Epithelial cell of esophagus (primary cell): ENCODE results near the gene GTPBP2.

DNA sequence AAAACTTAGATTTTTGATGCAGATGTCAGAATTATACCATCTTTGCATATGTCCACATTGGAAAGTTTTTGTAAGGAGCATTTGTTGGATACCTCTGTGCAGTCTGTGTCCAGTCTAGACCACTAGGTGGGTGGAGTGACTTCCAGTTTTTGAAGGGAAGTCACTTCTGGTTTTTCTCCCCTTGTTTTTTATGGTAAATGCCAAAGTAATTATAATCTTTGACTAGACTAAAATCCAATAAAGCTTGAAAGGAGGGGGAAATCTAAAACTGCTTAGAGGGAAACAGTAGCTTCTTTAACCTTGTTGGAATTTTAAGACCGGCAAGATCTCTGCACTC lies 4.3 kb downstream of the BICRAL start:
- RRBS: no CpG with 5 or more reads among the region's 1 CpG

DNA sequence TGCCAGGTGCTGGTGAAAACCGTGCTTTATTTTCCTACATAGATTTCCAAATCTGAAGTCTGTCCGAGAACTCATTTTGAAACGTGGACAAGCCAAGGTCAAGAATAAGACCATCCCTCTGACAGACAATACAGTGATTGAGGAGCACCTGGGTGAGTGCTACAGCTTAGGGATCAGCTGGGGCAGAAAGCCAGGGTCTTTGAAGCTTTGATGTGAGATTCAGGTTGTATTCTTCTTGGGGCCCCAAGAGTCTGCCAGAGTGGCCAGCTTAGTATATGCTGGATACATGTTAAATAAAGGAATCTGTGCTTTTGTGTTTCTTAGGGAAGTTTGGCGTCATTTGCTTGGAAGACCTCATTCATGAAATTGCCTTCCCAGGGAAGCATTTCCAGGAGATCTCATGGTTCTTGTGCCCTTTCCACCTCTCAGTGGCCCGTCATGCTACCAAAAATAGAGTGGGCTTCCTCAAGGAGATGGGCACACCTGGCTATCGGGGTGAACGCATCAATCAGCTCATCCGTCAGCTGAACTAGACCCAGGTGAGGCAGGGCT lies 4.6 kb downstream of the C6orf226 start:
- RRBS: no CpG with 5 or more reads among the region's 8 CpGs

DNA sequence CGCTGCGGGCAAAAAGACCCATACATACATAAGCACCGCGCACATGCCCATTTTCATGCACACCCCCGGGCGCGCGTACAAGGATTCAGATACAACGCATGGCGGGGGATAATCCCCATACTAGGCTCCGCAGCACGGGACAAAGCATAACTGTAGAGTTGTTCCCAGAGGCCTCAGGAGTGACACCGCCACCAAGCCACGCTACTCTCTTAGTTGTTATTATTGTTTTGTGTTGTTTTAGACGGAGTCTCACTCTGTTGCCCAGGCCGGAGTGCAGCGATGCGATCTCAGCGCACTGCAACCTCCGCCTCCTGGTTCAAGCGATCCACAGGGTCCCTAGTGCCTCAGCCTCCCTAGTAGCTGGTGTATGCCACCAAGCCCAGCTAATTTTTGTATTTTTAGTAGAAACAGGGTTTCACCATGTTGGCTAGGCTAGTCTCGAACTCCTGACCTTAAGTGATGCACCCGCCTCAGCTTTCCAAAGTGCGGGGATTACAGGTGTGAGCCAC lies 519 bp upstream of the C6orf226 start:
- RRBS: no CpG with 5 or more reads among the region's 24 CpGs

DNA sequence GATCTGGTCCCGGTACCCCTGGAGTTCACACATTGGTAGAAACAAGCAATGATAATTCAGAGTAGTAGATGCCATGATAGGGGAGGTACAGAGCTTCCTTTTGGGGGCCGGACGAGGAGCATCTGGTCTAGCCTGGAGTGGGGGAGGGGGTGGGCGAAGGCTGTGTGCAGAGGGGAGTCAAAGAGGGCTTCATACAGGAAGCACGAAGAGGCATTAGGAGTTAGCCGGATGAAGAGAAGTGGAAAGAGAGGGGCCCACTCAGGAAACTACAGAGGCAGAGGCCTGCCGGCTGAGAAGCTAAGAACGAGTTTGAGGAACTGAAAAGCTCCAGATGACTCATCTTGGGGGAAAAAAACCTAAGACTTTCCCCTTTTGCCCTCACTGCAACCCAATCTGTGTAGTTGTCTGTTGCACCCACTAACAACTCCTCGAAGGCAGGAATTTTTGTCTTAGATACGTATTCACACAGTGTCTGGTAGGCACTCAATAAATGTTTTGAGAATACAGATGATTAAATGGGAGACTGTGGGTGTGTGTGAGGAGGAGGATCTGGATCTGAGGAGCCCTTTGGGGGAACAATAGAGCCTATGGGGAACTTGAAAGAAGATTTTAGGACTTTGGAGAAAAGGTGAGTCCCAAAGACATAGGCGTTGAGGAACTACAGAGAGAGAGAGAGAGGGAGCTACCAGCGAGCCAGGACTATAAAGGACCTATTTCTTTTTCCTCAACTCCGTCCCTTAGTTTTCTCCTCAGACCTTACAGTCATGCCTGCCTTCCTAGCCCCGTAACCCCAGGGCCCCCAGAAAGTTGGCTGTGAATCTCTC lies 809 bp downstream of the CNPY3 start:
- RRBS: 2% methylated on average over 3 of the region's 14 CpGs

GRCh38 chr6:42938575-42939138 lies 9.4 kb downstream of the CNPY3 start:
- RRBS: no CpG with 5 or more reads among the region's 9 CpGs

DNA sequence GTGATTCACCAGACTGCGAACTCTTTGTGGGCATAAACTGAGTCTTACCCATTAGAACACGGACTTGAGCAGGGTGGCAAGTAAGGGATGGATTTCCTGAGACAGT lies 733 bp upstream of the PPP2R5D start:
- RRBS: no CpG with 5 or more reads among the region's 2 CpGs

GRCh38 chr6:43055664-43056452 lies 2.2 kb upstream of the CUL7 start:
- RRBS: 94% methylated on average over 4 of the region's 19 CpGs

DNA sequence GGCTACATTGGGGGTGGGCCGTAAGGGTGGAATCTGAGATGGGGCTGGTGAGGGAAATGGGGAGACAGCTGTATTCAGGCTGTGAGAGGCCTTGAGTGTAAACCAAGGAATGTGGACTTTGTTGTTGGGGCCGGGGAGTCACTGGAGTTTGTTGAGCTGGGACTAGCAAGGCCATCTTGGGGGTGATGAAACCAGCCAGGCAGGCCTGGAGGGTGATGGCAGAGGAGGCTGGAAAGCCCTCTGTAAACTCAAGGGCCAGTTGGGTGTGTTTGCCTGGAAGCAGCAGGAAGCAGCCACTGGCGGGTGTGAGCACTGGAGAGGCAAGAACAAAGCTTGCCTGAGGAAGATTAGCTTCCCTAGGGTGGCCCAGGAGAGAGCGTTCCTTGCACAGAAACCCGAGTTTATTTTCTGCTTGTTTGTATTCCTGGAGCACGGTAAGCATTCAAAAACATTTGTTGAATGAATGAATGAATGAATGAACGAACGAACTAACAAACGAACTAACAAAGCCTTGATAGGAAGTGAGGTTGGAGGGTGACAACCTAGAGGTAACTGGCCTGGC lies 18.9 kb downstream of the TTBK1 start:
- RRBS: no CpG with 5 or more reads among the region's 9 CpGs

GRCh38 chr6:43276364-43277388 lies 21.4 kb upstream of the SLC22A7 start:
- RRBS: 7% methylated on average over 2 of the region's 38 CpGs

- RRBS: no CpG with 5 or more reads among the region's 9 CpGs
Observed at GRCh38 chr6:43391058-43391576, 21.7 kb upstream of the ZNF318 start.

DNA sequence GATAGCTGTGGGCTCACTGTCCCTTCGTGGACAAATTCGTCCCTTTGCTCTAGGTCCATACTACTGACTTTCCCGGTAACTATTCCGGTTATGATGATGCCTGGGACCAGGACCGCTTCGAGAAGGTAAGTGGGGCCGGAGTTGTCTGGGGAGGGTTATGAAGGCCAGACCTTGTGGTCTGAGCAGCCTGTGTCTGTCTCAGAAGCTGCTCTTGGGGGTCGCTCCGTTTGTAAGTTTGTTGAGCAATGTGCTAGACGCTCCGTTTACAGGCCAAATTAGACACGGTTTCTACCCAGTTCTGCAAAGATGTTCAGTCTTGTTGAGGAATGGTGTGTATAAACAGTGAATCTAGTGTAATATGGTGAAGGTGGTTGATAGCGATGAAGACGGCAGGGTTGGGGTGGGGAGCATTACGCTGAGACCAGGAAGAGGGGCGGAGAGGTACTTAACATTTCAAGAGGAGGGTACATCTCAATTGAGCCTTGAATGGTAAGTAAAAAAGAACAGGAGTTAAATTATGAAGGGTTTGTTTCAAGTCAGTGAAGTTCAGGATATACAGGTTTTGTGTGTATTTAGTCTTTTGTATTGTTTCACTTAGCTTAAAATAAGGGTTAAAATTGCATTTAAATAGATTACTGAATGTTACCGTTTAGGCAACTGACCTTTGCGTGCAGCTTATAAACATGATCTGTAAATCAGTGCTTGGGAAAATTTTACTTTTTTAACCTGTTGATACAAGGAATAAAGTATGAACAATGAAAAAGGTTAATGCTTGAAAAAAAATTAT lies 557 bp downstream of the POLR1C start:
- RRBS: 0% methylated on average over 3 of the region's 18 CpGs

DNA sequence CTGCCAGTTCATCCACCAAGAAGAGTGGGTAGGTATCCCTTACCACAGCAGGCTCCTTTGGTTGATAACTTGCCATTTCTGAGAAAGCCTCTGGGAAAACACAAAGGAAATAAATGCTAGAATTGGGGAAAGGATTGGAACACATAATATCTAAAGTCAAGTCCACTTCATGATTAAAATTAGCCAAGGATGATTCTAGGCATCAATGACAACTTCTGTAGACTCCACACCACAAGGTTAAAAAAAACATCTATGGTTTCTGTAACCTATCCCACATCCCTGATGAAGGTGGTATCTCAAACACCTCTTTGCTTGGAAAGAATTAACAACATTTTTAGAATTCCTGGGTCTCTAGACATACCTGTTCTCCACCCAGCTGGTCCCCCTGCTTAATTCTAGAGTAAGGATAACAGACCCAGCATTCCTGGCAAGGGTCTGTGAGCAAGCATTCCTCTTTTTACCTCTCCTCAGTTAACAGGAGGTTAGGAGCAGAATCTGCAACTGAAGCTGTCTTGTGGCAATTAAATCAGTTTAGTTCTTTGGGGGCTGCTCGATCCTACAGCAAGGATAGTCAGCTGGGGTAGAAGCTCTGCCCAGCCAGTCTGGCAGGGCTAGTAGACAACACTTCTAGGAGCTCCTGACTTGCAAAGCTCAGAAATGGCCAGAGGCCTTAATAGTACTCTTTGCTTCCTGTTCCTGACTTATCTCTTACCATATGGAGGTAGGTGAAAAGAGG lies 11.4 kb downstream of the POLR1C start:
- RRBS: no CpG with 5 or more reads among the region's 1 CpG

GRCh38 chr6:43613273-43614269 lies 15.5 kb downstream of the GTPBP2 start:
- RRBS: no CpG with 5 or more reads among the region's 7 CpGs

DNA sequence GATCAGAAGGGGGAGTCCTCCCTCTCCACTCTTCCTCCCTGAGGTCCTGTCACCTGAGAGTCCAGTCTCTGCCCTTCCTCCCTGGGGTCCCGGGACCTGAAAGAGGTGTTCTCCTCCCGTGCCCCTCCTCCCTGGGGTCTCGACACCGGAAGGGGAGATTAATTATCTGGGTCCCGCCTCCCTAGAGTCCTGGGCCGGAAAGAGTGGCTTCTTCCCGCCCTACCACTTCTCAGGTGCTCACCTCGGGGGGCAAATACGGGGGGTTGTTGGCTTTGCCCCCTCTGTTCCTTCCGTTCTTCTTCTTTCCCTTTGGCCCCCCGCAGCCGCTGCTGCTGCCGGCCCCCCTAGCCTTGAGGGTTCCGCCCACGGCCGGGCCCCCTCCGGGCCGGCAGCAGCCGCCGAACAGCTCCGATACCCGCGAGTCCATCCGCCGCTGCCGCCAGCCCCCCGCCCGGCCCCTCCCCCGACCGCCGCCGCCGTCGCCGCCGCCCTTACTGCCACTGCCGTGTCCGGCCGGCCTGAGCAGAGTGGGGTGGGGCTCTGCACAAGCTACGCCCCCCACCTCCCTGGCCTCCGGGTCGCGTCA lies at the start of gene GTPBP2:
TSS of gene GTPBP2 (minus strand) at position 529 of the 586 bp plus-strand sequence.
- RRBS: 2% methylated on average over 25 of the region's 43 CpGs

GRCh38 chr6:43695500-43696423 lies 8.2 kb upstream of the MRPS18A start:
- RRBS: no CpG with 5 or more reads among the region's 12 CpGs

- RRBS: no CpG with 5 or more reads among the region's 5 CpGs
Observed at GRCh38 chr6:43705895-43706608, 18.5 kb upstream of the MRPS18A start.

DNA sequence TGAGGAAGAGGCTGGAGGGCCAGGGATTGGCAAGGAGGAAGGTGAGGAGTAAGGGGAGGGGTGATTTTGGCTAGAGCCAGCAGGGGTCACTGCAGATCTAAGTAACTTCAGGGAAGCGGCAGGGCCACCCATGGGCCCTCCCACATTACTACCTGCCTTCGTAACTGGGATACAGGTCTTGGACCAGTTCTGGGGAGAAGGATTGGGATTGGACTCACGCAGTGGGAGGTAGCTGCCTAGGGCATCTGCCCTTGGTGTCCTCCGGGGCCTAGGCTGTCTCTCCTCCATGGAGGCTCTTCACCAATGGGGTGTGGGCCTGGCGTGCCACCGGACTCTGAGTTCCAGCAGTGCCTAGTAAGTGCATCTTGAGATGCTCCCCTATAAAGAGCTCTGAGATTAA lies 36.3 kb upstream of the MRPS18A start:
- RRBS: 63% methylated on average over 3 of the region's 6 CpGs

DNA sequence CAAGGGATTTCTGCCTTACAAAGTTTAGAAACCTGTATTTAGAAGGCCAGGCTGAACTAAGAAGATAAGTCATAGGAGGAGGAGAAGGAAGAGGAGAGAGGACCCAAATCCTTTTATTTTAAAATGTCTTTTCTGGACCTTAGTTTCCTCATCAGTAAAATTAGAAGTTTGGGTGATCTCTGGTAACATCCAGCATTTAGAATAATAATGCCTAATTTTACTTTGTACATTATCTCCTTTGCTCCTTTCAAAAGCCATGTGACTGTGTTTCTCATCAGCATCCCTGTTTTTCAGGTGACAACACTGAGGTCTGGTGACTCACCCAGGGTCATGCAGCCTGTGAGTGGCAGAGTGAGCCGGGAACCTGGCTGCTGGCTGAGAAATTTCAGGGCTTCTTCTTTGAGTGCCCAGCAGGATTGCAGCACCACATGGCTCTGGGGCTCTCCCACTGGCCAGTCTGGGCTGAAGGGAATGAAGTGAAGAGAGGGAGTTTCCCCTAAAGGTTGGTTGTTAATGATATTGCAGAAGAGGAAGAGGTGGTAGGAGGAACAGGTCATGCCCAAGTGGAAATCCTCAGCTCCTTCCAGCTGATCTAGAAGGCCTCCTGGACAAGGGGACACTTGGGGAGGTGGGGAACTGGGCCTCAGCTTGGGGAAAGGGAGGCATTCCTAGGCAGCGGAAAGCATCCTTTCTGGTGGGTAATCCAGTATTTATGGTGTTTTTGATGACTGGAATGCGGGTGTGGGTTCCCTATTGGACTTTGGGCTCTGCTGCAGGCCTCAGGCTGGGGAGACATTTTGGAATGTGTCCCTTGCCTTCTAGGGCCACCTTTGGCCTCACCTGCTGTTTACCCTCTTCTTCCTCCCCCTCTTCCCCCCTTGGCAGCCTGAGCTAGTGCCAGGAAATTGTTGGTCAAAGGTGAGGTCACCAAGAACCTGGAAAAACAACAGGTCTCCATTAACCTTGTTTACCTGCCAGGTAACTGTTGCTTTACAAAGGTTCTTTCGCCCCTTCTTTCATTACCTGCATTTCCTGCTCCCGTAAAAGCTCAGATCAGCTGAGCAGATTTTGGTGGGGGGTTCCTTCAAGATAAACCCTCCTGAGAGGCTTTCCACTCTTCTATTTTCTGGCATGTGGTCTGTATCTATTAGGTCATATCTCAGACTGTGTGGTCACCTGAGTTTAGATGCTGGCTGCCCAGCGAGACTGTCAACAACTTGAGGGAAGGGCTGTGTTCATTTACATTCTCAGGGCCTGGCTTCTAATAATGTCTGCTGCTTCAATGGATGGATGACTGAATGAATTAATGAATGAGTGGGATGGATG lies 34.3 kb downstream of the VEGFA start:
- RRBS: no CpG with 5 or more reads among the region's 6 CpGs

DNA sequence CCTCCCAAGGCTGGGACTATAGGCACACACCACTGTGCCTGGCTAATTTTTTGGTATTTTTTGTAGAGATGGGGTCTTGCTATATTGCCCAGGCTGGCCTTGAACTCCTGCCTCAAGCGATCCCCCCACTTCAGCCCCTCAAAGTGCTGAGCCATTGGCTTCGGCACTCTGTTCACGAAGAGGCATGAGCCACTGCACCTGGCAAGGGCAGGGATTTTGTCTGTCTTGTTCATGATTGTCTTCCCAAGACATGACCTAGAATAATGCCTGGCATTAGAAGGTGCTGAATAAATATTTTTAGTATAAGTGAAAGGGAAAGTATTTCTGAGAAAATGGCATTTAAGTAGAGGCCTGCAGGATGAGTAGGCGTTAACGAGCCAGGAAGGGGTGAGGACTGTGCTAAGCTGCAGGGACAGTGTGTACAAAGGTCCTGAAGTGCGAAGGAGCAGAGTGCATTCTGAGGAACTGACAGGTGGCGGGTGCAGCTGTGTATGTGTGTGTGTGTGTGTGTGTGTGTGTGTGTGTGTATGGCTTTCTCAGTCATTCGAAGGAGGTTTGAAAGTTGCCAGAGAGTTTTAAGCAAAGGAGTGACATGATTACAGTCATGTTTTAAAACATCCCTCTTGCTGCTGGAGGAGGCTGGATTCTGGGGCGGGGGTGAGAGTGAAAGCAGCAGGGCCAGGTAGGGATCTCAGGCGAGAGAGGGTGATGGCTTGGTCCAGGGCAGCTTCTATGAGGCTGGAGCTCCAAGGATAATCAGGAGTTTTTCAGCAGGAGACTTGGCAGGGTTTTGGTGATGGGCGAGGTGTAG lies 43.1 kb downstream of the VEGFA start:
- RRBS: no CpG with 5 or more reads among the region's 11 CpGs

GRCh38 chr6:43874225-43874721 lies 104.3 kb downstream of the VEGFA start:
- RRBS: no CpG with 5 or more reads among the region's 2 CpGs